HepG2 (cell line): ENCODE measurements around a stretch of chr2.

DNA sequence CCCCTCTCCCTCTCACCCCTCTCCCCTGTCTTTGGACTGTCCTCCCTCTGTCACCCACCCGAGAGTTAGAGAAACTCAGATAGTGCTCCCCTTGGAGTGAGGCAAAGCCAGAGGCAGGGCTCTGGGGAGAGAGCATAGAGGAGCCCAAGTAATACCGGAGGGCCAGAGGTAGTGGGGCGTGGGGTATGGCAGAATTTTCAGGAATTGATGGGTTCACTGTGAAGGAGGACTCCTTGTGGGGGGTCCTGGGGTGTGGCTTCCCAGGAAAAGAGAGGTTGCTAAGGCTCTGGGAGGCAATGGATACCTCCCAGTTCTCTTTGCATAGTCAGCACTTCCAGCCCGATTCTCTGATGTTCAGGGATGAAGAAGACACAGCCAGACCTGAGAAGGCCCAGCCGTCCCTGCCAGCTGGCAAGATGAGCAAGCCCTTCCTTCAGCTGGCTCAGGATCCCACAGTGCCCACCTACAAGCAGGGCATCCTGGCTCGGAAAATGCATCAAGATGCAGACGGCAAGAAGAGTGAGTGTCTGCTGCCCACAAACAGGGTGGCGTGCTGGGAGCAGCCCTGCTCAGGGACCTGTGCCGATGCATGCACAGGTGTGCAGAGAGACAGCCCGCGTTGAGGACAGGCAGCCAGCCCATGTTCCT, 22.1 kb downstream of the PSD4 start:
- RRBS, 2 experiments, result no CpG with 5 or more reads among the region's 11 CpGs
CAGE:
- cytosol, long polyA minus RNA, result no peak
- cytosol, long polyA plus RNA, result no peak
- long polyA plus RNA, result no peak
- nucleus, long polyA minus RNA, result no peak
- nucleus, long polyA plus RNA, result no peak

GRCh38 chr2:113236350-113237370, 42.1 kb downstream of the PAX8 start:
- RRBS, 2 experiments, result 80 to 95% methylated on average over 2 of the region's 41 CpGs
CAGE:
- cytosol, long polyA minus RNA, result no peak
- cytosol, long polyA plus RNA, result no peak
- long polyA plus RNA, result no peak
- nucleus, long polyA minus RNA, result no peak
- nucleus, long polyA plus RNA, result no peak

GRCh38 chr2:113239895-113240782, 38.6 kb downstream of the PAX8 start:
- RRBS, 2 experiments, result no CpG with 5 or more reads among the region's 12 CpGs
CAGE:
- cytosol, long polyA minus RNA, result no peak
- cytosol, long polyA plus RNA, result no peak
- long polyA plus RNA, result no peak
- nucleus, long polyA minus RNA, result no peak
- nucleus, long polyA plus RNA, result no peak

GRCh38 chr2:113247542-113248200, 31.1 kb downstream of the PAX8 start:
- RRBS, 2 experiments, result no CpG with 5 or more reads among the region's 4 CpGs
CAGE:
- cytosol, long polyA minus RNA, result no peak
- cytosol, long polyA plus RNA, result no peak
- long polyA plus RNA, result no peak
- nucleus, long polyA minus RNA, result no peak
- nucleus, long polyA plus RNA, result no peak

GRCh38 chr2:113291252-113291713, 12.6 kb upstream of the PAX8 start:
- RRBS, 2 experiments, result 96 to 97% methylated on average over 8 of the region's 28 CpGs
CAGE:
- cytosol, long polyA minus RNA, result no peak
- cytosol, long polyA plus RNA, result no peak
- long polyA plus RNA, result no peak
- nucleus, long polyA minus RNA, result no peak
- nucleus, long polyA plus RNA, result no peak

GRCh38 chr2:113390159-113390906, 47.2 kb upstream of the ZNG1B start:
- RRBS, 2 experiments, result no CpG with 5 or more reads among the region's 13 CpGs
CAGE:
- cytosol, long polyA minus RNA, result no peak
- cytosol, long polyA plus RNA, result no peak
- long polyA plus RNA, result no peak
- nucleus, long polyA minus RNA, result no peak
- nucleus, long polyA plus RNA, result no peak

DNA sequence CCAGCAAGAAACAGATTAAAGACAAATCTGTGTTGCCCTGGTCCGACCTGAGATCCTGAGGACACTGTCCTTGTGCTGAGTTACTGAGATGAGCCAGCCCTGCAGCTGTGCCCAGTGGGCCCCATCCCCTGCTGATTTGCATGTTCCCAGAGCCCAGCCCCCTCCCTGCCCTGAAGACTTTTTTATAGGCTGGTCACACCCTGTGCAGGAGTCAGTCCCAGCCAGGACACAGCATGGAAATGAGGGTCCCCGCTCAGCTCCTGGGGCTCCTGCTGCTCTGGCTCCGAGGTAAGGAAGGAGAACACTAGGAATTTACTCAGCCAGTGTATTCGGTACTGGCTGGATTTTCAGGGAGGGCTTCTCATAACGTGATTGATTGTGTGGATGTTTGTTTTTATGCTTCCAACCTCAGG, 31.3 kb upstream of the ZNG1B start:
- RRBS, 2 experiments, result no CpG with 5 or more reads among the region's 5 CpGs
CAGE:
- cytosol, long polyA minus RNA, result no peak
- cytosol, long polyA plus RNA, result no peak
- long polyA plus RNA, result no peak
- nucleus, long polyA minus RNA, result no peak
- nucleus, long polyA plus RNA, result no peak

DNA sequence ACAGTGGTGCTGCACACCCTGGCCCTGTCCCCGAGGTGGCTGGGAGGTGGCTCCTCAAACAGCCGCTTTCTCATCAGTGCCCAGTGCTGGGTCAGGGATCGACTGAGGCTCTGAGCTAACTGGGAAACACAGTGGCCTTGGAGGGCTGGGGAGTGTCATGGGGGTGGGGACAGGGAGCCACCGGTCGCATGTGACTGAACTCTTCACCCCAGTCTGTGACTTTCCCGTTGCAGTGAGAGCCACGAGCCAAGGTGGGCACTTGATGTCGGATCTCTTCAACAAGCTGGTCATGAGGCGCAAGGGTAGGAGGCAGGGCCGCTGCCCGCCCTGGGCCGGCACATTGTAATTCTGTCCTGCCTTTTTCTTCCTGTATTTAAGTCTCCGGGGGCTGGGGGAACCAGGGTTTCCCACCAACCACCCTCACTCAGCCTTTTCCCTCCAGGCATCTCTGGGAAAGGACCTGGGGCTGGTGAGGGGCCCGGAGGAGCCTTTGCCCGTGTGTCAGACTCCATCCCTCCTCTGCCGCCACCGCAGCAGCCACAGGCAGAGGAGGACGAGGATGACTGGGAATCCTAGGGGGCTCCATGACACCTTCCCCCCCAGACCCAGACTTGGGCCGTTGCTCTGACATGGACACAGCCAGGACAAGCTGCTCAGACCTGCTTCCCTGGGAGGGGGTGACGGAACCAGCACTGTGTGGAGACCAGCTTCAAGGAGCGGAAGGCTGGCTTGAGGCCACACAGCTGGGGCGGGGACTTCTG, 28.7 kb upstream of the RABL2A start:
- RRBS, 2 experiments, result no CpG with 5 or more reads among the region's 22 CpGs
CAGE:
- cytosol, long polyA minus RNA, result no peak
- cytosol, long polyA plus RNA, result no peak
- long polyA plus RNA, result no peak
- nucleus, long polyA minus RNA, result no peak
- nucleus, long polyA plus RNA, result no peak

DNA sequence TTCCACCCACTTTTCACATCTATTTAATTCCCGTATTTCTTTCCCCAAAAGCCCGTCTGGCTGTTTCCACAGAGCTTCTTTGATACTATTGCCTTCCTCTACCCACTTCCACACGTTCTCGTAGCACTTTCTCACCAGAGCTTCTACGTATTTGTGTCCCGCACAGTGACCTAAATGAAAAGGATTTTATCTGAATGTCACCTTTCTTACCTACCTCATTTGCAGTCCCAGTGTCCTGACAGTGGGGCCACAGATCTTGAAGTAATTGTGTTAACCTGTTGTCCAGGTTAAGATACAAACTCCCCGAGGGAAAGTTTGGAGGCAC, 713 bp downstream of the DDX18 start:
- RRBS, 2 experiments, result no CpG with 5 or more reads among the region's 7 CpGs
CAGE:
- cytosol, long polyA minus RNA, result no peak
- cytosol, long polyA plus RNA, result no peak
- long polyA plus RNA, result no peak
- nucleus, long polyA minus RNA, result no peak
- nucleus, long polyA plus RNA, result no peak

DNA sequence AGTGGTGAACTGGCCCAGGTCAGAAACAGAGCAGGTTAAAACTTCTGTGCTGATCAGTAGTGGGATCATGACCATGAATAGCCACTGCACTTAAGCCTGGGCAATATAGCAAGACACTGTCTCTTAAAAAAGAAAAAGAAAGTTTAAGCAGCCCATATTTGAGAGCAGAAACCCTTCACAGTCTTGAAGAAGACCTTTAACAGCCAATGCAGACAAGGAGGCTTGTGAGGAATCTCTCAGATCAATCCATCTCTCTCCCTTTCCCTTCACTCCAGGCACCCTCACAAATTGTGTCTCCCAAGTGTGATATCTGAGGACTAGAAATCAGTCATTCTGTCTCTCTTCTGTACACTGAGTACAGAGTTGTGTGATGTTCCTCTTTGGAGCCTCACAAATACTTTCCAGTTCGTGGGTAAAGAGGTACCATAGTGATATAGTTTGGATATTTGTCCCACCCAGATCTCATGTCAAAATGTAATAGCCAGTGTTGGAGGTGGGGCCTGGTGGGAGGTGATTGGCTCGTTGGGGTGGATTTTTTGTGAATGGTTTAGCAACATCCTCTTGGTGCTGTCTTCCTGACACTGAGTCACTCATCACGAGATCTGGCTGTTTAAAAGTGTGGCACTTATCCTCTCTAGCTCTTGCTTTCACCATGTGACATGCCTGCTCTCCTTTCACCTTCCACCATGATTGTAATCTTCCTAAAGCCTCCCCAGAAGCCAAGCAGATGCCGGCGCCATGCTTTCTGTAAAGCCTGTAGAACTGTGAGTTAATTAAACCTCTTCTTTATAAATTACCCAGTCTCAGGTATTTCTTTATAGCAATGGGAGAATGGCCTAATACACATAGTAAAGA, 2.9 kb upstream of the CCDC93 start:
- RRBS, 2 experiments, result no CpG with 5 or more reads among the region's 5 CpGs
CAGE:
- cytosol, long polyA minus RNA, result no peak
- cytosol, long polyA plus RNA, result no peak
- long polyA plus RNA, result no peak
- nucleus, long polyA minus RNA, result no peak
- nucleus, long polyA plus RNA, result no peak

DNA sequence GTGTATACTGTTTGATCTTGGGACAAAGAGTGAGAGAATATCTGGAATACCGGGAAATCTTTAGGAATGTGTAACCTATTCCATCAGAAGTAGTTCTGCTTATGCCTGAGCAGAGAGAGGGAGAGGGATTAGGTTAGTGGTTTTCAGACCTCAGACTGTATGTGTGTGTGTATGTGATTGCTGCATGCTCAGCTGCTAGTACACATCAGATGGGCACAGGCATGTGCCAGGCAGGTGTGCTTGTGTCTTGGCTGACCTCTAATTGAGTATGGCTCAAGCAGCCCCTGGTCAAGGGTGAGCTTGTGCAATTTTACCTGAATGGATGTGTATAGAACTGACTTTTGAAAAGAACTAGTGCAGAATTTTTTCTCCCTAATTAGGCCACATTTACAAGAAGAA, 91.2 kb downstream of the INSIG2 start:
- RRBS, 2 experiments, result no CpG with 5 or more reads among the region's 1 CpG
CAGE:
- cytosol, long polyA minus RNA, result no peak
- cytosol, long polyA plus RNA, result no peak
- long polyA plus RNA, result no peak
- nucleus, long polyA minus RNA, result no peak
- nucleus, long polyA plus RNA, result no peak

DNA sequence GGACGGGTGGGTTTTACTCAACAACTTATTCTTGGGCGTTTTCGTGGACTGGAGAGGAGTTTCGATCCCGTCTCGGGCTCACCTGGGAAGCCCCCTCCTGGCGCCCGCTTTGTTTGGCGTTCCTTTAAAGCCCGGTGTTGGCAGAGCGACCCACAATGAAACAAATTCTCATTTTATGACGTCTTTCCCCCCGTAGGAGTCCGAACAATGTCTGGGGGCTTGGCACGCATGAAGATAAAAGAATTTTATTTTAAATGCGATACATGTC, 135.4 kb downstream of the INSIG2 start:
- RRBS, 2 experiments, result no CpG with 5 or more reads among the region's 16 CpGs
CAGE:
- cytosol, long polyA minus RNA, result no peak
- cytosol, long polyA plus RNA, result no peak
- long polyA plus RNA, result no peak
- nucleus, long polyA minus RNA, result no peak
- nucleus, long polyA plus RNA, result no peak

DNA sequence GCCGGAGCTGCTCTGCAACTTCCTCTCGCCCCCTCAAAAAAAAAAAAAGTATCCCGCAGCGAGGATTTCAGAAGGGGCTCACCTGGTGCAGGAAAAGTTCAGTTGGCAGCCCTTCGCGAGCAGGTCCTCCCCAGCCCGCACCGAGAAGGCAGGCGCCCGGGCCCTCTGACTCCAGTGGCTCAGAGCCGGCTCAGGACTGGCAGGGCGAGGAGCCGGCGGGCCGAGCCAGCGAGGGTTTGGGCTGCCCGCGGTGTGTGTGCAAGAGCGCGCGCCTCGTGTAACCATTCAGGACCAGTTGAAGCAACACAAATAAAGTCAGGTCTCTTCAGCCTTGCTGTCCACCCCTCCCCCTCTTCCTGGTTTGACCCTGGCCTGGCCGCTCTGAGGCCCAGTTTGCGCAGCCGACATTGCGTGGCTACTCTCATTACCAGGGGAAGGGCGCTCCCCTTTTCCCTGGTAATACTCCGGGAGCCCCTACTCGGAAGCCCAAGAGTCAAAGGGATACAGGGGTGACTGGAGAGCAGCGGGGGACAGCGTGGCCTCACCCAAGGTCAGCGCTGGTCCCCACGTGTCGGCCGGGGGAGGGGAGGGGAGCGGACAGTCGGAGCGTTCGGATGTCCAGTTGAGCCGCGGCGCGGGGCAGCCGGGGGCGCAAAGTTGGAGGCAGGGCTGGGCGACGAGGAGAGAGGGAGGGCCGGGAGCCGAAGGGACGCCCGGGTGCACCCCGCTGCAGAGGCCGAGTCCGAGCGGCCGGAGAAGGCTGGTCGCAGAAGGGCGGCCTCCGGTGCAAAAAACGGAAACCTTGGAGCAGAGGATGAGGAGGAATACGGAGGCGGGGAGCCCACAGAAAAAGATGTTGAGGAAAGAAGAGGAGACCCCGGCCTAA, 12.3 kb downstream of the EN1 start:
- RRBS, 2 experiments, result 37 to 45% methylated on average over 23 to 27 of the region's 63 CpGs
CAGE:
- cytosol, long polyA minus RNA, result no peak
- cytosol, long polyA plus RNA, result no peak
- long polyA plus RNA, result no peak
- nucleus, long polyA minus RNA, result no peak
- nucleus, long polyA plus RNA, result no peak

- RRBS, 2 experiments, result 19 to 23% methylated on average over 12 of the region's 58 CpGs
CAGE:
- cytosol, long polyA minus RNA, result no peak
- cytosol, long polyA plus RNA, result no peak
- long polyA plus RNA, result no peak
- nucleus, long polyA minus RNA, result no peak
- nucleus, long polyA plus RNA, result no peak
Observed at GRCh38 chr2:118842741-118843667, 4.4 kb downstream of the EN1 start.

DNA sequence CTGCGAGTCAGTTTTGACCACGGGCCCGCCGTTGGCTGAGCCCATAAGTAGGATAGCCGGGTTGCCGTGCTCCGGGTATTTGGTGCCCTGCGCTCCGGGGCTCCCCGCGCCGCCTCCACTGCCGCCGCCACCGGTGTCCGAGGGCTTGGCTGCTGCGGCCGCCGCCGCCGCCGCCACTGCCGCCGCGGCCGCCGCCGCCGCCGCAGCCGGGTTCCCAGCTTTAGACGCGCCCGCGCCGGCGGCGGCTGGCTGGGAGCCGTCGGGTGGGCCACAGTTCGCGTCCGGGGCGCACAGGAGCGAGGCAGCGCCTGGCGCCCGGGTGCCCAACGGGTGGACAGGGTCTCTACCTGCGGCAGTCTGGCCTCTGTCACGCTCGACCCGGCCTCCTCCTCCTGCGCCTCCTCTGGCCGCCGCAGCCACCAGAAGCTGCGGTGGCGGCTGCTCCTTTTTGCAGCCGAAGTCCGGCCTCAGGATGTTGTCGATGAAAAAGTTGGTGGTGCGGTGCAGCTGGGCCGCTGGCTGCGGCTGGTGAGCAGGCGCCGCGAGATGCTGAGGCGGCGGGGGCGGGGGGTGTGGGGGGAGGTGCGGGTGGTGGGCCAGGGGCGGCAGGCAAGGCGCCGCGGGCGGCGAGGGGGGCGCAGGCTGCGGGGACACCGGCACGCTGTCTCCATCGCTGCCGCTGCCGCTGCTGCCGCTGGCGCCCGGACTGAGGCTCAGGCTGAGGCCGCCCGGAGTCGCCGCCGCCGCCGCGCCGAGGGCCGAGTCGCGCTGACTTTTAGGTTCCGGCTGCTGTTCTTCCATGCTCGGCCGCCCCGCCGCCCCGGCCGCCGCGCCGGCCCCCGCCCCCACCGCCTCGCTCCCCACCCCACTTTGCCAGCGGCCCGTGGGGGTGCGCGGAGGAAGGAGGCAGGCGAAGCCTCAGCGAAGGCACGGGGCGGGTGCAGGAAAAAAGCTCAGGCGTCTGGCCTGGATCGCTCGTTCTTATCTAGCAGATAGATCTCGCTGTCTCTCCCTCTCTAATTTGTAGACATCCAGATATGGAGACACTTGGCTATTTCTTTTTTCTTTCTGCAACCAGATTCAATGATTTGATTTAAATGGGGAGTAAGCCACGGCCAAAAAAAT, 719 bp downstream of the EN1 start:
- RRBS, 2 experiments, result 27 to 30% methylated on average over 55 to 58 of the region's 125 CpGs
CAGE:
- cytosol, long polyA minus RNA, result no peak
- cytosol, long polyA plus RNA, result no peak
- long polyA plus RNA, result no peak
- nucleus, long polyA minus RNA, result no peak
- nucleus, long polyA plus RNA, result no peak

CAGE:
- cytosol, long polyA minus RNA, result no peak
- cytosol, long polyA plus RNA, result no peak
- long polyA plus RNA, result no peak
- nucleus, long polyA minus RNA, result no peak
- nucleus, long polyA plus RNA, result no peak
Observed at GRCh38 chr2:118913820-118914235, 28.2 kb upstream of the MARCO start.

DNA sequence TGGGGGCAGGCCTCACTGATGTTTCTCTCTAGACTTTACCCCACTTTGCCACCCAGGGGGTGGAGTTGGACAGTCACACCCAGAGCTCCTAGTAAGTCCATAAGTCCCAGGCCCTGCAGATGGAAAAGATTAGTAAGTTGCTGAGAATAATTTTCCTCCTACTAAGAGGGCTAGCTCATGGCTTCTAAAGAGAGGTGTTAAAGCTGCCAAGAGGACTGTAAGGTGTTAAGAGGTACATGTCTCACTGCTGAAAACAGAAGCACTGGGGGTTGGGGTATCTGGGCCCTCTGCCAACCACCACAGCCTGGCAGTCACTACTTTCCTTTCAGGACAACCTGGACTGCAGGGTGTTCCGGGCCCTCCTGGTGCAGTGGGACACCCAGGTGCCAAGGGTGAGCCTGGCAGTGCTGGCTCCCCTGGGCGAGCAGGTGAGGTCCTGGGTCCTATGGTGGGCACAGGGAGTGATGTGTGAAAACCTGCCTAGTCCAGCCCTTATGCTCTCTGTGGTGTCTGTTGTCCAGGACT, 39.9 kb downstream of the MARCO start:
- RRBS, 2 experiments, result no CpG with 5 or more reads among the region's 2 CpGs
CAGE:
- cytosol, long polyA minus RNA, result no peak
- cytosol, long polyA plus RNA, result no peak
- long polyA plus RNA, result no peak
- nucleus, long polyA minus RNA, result no peak
- nucleus, long polyA plus RNA, result no peak

DNA sequence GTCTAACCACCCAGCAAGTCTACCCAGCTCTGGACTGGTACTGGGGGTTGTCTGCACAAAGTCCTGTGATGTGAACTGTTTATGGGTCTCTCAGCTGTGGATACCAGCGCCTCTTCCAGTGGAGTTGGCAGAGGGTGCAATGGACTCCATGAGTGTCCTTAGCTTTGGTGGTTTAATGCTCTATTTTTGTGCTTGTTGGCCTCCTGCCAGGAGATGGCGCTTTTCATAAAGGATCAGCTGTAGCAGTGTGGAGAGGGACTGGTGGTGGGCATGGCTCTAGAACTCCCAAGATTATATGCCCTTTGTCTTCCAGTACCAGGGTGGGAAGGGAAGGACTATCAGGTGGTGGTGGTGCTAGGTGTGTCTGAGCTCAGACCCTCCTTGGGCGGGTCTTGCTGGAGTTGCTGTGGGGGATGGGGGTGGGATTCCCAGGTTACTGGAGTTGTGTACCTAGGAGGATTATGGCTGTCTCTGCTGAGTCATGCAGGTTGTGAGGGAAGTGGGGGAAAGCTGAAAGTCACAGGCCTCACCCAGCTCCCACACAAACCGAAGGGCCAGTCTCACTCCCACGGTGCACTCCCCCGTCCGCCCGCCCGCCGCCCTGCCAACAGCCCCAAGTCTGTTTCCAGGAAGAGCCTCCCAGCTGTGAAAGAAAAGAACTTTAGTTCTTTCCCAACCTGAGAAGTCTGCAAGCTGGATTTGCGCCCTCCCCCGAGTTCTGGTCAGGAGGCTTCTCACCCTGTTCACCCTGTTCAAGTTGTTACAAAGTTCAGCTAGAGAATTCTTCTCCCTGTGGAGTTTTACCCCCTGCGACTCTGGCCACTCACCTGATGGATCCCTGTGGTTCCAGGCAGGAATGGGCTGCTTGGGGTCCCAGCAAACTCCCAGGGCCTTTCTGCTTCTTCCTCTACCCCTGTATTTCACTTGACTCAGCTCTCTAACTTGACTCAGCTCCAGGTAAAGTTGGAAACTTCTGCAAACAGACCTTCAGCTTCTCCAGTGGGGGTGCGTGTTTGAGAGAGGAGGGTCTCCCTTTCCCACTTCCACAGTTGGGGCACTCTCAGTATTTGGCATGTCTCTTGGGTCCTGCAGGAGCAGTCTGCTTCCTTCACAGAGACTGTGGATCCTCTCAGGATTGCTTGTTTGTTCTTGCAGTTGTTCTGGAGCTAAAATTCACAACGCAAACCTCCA, 108.2 kb downstream of the C1QL2 start:
- RRBS, 2 experiments, result no CpG with 5 or more reads among the region's 15 CpGs
CAGE:
- cytosol, long polyA minus RNA, result no peak
- cytosol, long polyA plus RNA, result no peak
- long polyA plus RNA, result no peak
- nucleus, long polyA minus RNA, result no peak
- nucleus, long polyA plus RNA, result no peak

GRCh38 chr2:119853831-119854293, 94.1 kb downstream of the PTPN4 start:
- RRBS, 2 experiments, result no CpG with 5 or more reads among the region's 8 CpGs
CAGE:
- cytosol, long polyA minus RNA, result no peak
- cytosol, long polyA plus RNA, result no peak
- long polyA plus RNA, result no peak
- nucleus, long polyA minus RNA, result no peak
- nucleus, long polyA plus RNA, result no peak

GRCh38 chr2:120228354-120228615, 5.1 kb upstream of the TMEM185B start:
- RRBS, 2 experiments, result no CpG with 5 or more reads among the region's 6 CpGs
CAGE:
- cytosol, long polyA minus RNA, result no peak
- cytosol, long polyA plus RNA, result no peak
- long polyA plus RNA, result no peak
- nucleus, long polyA minus RNA, result no peak
- nucleus, long polyA plus RNA, result no peak